HTERT-HM (cell line): ENCODE data around the genes PRR15 and NOD1.

DNA sequence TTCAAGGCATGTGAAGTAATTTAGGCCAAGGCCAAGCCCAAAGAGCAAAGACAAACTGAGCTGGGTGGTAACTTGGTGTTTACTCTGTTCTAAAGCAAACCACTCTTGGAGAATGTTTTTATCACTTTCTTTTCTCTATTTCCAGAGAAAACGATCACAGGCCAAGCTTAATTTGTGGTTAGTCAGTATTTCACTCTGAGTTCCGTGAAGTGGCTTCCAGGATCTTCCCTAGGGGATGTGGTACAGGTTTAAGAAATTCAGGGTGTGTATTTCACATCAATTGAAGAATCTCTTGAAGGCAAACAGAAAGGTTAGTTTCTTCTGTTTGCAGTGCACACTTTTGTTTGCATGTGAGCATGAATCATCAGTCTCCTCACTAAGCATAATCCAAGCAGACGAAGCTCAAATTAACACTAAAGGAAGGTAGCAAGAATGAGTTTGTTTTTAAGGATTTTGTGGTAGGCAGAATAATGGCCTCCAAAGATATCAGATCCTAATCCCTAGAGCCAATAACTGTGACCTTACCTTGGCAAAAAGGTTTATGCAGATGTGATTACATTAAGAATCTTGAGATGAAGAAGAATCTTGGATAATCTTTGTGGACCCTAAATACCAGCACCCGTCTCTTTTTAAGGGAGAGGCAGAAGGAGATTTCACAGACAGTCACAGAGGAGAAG, 113.7 kb upstream of the PRR15 start:
- RRBS, result no CpG with 5 or more reads among the region's 4 CpGs

DNA sequence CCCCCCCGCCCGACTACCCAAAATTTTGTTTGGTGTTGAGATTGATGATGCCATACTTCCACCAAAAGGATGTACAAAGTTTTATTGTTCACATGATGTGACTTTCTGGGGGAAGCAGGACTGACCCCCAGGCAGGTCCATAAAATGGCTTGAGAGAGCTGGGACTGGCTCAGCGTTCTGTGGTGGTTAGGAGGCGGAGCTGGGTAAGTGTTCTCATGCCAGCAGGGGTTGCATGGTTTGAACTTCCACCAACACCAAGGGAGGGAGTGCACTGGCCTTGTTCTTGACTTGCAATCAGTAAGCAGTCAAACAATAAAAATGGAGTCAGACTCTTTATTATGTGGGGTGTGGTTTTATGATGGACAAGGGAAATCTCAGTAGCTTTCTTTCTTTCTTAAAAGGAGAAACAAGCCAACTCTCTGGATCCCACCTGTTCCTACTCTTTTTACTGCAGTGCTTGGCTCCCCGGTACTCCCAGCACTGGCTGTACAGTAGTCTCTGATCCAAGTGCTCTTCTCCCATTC, 95.4 kb upstream of the PRR15 start:
- RRBS, result no CpG with 5 or more reads among the region's 5 CpGs

GRCh38 chr7:29563534-29564459, at the start of gene PRR15:
TSS of gene PRR15 (plus strand) at chr7:29563835.
- RRBS, result 1% methylated on average over 37 of the region's 73 CpGs

DNA sequence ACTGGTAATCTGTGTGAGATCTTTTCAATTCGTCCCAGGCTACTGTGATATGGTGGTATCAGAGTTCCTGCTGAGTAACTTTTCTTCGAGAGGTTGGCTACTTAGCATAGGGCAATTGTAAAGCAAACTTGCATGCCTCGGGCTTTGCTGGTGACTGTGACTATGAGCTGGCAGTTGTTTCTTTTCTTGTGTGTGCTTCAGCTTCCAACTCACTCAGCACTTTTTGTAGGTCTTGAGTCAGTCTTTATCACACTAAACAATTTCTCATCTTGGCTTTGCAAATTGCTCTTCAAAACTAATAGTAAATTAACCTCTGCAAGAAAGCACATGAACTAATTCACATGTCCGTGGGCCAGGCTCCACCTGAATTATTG, 44.3 kb downstream of the PRR15 start:
- RRBS, result no CpG with 5 or more reads among the region's 4 CpGs

- RRBS, result no CpG with 5 or more reads among the region's 3 CpGs
Measured at GRCh38 chr7:29684070-29684457, 120.4 kb downstream of the PRR15 start.

DNA sequence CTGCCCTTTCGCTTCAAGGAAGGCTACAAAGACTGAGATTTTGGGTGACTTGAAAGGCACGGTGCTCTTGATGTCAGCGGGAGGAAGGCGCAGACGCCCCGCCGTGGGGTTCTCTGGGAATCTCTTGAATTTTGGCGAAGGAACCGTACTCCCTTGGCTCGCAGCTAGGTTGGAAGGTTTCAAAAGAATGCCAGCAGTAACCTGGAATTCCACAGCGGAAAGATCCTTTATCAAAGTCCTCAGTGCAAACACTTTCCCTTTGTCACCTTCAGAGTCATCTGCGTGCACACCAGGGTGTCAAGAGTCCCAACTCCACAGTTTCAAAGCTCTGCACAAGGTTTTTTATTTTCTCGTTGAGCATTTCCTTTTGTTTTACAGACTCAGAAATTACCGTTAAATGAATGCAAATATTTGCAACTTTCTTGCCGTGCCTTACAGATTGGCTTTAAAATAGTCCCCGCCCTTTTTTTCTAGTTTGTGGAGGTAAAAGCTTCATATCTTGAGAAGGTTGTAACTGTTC, 864 bp downstream of the PLEKHA8 start:
- RRBS, result no CpG with 5 or more reads among the region's 16 CpGs

DNA sequence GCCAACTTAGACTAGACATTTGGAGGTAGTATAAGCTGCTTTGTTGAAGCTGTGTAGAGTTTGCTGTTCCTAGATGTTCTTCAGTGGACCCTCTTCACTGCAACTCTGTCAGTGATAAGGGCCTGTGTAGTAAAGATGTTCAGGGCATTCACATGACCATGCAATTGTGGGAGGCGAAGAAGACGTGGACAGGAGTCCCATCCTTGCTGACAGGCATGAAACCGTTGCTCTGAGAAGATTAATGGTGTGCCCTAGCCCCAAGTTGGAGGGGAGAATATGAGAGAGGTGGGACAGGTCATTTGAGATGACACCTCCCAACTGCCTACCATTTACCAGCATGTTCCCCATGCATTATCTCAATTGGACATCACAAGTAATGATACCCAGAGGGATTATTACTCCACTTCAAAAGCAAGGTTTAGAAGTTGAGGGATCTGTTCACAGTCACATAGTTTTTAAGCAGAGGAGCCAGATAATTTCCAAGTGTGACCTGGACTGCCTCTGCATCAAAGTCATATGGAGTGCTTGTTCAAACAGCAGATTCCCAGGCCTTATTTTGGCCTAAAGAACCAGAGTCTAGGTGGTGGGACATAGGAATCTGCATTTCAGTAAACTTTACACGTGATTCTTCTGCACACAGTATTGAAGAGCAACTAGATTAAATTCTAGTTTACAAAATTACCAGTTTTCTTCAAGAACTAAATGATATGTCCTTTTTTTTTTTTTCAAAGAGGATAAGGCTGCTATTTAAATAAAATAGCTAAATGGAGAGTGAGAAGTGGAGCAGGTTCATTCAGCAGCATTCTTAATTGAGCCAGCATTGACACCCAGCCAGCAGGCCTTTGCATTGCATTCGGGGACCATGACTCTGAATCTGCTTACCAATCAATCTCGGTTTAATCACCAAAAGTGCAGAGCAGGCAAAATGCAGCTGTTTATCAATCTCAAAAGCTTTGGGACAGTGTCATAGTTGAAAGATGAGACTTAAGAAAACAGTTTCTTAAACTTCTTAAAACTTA, 51.3 kb downstream of the PLEKHA8 start:
- RRBS, result no CpG with 5 or more reads among the region's 6 CpGs

- RRBS, result no CpG with 5 or more reads among the region's 5 CpGs
Measured at GRCh38 chr7:30162638-30163221, 27.9 kb downstream of the MTURN start.

DNA sequence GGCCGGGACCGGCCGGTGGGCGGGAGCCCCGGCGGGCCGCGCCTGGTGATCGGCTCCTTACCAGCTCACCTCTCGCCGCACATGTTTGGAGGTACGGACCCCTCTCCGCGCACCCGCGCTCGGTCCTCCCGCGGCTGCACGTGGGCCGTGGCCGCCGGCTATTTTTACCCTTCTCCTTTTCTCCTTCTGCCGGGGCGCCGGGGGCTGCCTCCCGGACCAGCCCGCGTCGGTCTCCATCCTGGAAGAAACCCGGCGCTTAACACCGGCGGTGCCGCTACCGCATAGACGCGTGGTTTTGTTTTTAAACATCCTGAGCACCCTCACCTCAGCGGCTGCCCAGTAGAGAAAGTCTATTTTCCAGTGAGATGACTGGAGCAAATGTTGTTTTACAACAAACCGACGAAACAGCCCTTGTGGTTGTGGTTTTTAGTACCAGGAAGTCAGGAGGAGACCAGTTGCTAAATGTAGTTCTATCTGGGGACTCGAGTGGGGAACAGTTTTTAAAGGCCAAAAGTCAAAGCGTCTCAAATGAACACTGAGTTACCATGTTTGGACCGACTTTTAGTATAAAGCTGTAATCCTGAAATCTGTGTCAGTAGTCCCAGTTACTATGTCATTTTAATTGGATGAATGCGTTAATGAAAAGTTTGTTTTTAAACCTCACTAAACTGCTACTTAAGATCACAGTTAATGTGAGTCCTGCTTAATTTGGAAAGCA, 1.5 kb downstream of the ZNRF2 start:
- RRBS, result 2% methylated on average over 4 of the region's 45 CpGs

DNA sequence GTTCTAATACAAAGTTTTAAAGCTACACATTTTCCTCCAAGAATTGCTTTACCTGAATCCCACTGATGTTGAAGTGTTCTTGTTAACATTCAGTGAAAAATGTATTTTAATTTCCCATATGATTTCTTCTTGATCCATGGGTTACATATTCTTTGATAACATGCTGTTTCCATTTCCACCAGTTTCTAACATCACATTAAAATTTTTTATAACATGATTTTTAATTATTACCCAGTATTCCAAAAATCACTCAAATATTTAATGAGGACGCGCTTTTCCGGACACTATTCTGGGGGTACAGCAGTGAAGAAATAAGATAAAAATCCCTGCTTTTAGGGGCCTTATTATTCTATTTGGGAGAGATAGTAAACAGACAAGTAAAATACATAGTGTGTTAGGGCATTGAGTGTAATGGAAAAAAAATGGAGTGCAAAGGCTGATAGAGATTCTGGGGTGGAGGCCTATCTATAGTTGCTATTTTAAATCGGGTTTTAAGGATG, 7.8 kb downstream of the ZNRF2 start:
- RRBS, result no CpG with 5 or more reads among the region's 4 CpGs

- RRBS, result 1% methylated on average over 29 of the region's 79 CpGs
Measured at GRCh38 chr7:30478222-30479185, at the start of gene NOD1. TSS of gene NOD1 (minus strand) at chr7:30478784.

DNA sequence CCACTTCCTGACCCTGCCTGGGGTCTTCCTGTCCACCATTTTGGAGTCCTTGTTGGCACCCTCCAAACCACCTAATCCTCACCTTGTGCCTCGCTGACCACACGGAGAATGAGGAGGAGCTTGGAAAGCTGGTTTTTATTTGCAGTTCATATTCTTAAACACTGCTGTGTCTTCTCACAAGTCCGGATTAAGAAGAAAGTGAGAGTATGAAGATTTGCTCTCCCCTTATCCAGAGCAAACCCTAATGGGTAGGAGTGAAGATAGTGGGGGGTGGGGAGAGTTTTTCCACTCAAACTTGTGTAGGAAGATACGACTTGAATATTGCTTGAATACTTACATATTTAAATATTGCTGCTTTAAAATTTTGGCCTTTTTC, 29.7 kb upstream of the GGCT start:
- RRBS, result no CpG with 5 or more reads among the region's 4 CpGs

GRCh38 chr7:30596004-30596344, 1.3 kb downstream of the GARS1 start:
- RRBS, result no CpG with 5 or more reads among the region's 8 CpGs

- RRBS, result no CpG with 5 or more reads among the region's 5 CpGs
Measured at GRCh38 chr7:30602864-30603741, 8.4 kb downstream of the GARS1 start.

DNA sequence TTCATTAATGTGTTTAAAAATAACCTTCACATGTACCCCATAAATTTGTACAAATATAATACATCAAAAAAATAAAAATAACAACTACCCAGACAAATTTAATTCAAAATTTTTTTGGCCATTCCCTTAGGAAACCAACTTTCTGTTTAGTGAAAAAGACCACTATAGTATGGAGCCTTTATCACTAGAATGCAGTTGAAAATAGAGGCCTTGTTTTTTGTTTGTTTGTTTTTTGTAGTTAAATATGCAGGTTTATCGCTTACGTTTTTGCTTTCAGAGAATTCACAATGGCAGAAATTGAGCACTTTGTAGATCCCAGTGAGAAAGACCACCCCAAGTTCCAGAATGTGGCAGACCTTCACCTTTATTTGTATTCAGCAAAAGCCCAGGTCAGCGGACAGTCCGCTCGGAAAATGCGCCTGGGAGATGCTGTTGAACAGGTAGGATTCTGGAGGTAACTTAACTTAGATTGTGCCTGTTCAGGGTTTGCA, 21.0 kb downstream of the GARS1 start:
- RRBS, result no CpG with 5 or more reads among the region's 6 CpGs

DNA sequence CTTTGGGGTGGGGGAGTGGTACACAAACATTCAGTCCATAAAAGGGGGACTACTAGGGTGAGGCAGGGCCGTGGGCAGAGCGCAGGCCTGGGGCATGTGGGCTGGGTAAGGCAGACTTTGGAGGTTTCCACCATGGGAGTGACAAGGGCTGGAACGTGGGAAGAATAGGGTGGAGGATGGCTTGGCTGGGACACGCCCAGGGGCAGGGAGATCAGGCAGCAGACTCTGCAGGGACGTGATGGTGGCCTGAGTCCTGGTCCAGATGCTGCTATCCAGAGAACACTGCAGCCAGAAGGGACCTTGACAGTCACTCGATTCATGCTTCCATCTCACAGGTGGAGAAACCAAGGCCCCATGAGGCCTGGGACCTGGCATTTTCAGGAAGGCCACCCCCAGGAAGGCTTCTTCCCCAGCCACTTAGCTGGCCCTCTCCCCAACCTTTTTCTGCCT, 24.7 kb upstream of the CRHR2 start:
- RRBS, result no CpG with 5 or more reads among the region's 6 CpGs

DNA sequence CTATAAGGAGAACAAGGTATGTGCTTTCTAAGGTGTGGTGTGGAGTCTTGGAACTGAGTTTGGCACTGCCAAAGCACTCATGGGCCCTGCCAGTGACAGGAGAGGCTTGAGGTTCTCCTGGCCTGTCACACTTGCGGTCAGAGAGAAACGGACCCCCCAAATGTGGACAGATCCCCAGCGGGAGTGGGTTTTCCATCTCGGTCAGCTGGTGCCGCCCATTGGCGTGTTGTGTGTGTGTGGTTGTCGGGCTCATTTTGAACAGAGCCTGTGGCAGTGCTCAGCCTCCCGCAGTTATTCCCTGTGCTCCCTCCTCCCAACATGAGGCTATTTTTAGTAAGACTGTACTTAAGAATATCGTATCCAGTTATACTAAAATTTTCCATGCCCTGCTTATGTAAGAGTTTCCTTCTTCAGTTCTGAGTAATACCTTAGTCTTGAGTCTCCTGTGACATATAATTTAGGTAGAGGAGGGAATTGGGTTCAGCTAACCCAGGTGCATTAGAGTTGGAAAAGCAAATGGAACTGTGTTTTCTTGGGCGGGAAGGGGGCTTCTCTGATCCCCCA, 7.4 kb downstream of the MINDY4 start:
- RRBS, result no CpG with 5 or more reads among the region's 10 CpGs

GRCh38 chr7:30914185-30914512, 2.5 kb downstream of the AQP1 start:
- RRBS, result no CpG with 5 or more reads among the region's 8 CpGs

DNA sequence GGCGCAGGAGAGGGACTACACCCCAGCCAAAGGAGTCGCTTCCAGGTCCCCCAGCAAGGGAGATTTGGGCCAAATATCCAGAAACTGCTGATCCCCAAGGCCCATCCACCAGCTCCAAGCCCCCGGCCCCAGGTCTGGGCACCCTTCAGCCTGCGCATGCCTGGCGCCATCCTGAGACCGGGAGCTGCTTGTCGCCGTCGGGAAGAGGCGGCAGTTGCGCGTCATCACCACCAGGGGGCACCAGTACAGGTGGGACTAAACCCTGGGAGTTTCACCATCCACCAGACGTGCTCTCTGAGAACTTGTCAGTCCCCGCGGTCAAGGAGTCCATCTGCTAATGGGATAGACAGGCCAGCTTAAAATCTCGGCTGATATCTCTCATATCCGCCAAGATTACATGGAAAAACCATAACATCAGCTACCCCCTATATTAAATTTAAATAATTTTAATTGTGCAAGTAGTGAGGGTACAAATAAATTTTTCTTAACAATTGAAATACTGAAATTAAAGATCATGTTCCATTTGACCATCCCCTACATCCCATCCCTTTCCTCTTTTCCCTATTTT, 25.0 kb upstream of the GHRHR start:
- RRBS, result 5% methylated on average over 4 of the region's 17 CpGs